Right ventricle myocardium (tissue), 1 donor: ENCODE data around the genes SPTLC3, FLRT3 and SNRPB2.

- PRO-cap, 2 experiments = peak in 2 of 2 experiments; most common plus-strand start chr20:10674512 (in 2); most common minus-strand start chr20:10674862 (in 2)
These were observed 851 bp upstream of the JAG1 start for GRCh38 chr20:10674299-10675401.

DNA sequence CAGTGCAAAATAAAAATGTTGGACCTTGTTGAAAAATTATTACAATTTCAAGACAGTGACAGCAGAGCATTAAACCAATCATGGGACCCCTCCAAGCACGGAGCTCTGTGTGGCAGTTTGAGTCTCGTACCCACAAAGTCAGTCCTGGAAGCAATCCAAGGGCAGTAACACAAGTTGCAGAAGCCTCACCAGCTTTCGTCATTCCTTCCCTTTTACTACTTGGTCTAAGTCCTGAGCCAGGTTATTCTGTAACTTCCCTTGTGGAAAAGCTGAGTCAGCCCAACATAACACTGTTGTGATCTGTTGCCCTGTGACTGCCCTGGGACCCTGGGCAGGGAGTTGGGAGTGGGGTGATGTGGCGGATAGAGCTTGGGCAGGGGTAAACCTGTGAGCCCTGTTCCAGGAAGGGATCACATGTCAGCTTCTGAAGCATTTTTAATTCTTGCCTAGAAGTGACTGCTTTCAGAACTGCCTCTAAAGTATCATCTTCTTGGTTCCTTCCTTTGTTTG, 183.6 kb upstream of the JAG1 start:
- PRO-cap, 2 experiments = no peak in any of the 2 experiments

- PRO-cap, 2 experiments = no peak in any of the 2 experiments
These were observed 597.6 kb upstream of the JAG1 start for GRCh38 chr20:11271407-11271720.

DNA sequence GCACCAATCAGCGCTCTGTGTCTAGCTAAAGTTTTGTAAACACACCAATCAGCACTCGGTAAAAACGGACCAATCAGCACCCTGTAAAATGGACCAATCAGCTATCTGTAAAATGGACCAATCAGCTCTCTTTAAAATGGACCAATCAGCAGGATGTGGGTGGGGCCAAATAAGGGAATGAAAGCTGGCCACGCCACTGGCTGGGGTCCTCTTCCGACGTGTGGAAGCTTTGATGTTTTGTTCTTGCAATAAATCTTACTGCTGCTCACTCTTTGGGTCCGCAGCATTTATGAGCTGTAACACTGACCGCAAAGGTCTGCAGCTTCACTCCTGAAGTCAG, 151.1 kb upstream of the SPTLC3 start:
- PRO-cap, 2 experiments = no peak in any of the 2 experiments

GRCh38 chr20:13008764-13009612, at the start of gene SPTLC3:
Gene SPTLC3, plus strand, starts transcription at chr20:13008972.
- PRO-cap, 2 experiments = peak in 2 of 2 experiments; most common plus-strand start chr20:13008972 (in 2)

GRCh38 chr20:13290724-13291102, 69.6 kb downstream of the ISM1 start:
- PRO-cap, 2 experiments = no peak in any of the 2 experiments

DNA sequence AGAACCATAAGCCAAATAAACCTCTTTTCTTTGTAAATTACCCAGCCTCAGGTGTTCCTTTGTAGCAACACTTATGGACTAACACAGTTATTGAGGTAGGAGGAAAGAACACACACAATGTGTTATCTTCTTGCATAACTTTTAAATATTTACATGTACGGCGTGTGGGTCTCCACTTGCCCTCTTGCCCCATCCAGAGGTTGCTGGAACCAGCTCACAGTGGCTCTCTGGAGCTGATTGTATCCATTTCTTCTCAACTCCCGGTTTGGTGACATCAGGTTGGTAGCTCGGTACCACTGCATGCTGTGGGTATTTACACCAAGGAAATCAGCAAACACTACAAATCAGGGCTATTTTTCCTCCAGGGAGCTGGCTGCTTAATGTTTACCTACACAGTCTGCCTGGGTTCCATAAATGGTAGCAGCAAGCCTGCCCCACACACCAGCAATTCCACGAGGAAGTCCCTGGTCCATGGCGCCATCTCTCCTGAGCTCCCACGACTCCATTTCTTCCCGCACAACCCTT, 54.3 kb upstream of the TASP1 start:
- PRO-cap, 2 experiments = no peak in any of the 2 experiments

DNA sequence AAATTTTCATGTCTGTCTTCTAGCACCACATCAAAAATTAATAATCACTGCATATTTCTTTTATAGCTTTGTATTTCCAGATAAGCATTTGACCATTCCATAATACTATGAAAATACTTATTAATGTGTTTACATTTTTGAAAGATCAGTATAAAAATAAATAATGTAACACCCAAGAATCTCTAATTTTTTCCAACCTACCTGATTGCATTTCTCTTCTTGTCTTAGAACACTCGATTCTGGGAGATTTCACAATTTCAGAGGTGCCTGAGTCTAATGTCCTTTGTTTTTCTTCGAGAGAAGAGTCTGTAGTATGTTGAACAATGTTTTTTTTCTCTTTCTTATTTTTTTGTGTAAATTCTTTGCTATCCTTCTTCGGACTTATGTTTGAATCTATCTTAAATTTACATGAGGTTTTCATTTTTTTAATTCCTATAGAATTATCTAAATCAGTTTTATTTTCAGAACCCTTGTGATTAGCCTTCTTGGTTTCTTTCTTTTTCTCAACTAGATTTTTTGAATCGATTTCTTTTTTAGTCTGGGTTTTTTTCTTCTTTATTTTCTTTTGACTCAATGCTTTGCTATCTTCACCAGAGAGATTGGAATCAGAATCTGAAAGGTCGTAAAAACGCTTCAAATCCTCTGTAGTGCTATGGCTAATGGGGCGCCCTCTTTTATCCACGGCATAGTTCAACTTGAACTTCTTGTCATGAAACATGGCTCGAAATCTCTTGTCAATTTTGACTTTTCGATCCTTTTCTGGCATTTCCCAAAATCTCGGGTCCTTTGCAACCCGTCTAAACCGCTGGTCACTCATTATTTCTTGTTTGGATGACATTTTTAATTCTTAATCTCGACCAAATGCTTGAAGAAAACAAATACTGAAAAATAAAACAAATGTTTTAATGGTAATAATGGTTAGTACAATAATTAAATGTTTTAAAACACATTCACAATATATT, 2.1 kb downstream of the ESF1 start:
- PRO-cap, 2 experiments = no peak in any of the 2 experiments

DNA sequence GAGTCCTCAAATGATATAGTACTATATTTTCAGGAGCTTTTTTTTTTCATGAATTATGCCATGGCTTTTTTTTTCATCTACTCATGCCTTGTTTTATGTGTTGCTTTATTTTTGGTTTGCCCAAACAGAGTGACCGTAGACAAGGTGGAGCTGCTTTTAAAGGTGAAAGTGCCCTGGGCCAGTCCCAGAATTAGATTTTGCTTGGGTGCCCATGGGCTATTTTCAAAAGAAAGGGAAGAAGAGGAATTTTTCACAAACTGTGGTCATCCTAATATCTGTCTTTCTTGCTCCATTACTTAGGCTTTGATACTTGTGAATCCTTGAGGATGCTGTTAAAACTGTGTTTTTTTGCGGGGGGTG, 66.7 kb downstream of the NDUFAF5 start:
- PRO-cap, 2 experiments = no peak in any of the 2 experiments

- PRO-cap, 2 experiments = no peak in any of the 2 experiments
These were observed 3.0 kb downstream of the FLRT3 start for GRCh38 chr20:14334316-14334960.

- PRO-cap, 2 experiments = peak in 2 of 2 experiments; most common minus-strand start chr20:14337574 (in 2)
These were observed at the start of gene FLRT3 for GRCh38 chr20:14337186-14337893. Gene FLRT3, minus strand, starts transcription at chr20:14337612.

DNA sequence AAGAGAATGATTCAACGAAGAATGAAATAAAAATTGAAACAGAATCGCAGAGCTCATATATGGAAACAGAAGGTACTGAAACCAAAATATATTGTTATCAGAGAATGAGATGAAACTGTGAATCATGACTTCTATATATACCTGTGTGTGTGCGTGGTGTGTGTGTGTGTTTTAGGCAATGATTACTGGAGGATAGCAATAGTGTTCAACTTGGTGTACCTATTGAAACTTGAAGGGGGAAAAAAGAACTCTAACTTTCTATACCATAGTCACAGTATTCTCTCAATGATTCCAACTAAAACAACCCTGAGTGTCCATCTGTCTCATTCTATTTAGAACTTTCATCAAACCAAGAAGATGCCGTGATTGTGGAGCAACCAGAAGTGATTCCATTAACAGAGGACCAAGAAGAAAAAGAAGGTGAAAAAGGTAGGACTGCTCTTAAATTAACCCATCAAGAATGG, 586.5 kb downstream of the KIF16B start:
- PRO-cap, 2 experiments = no peak in any of the 2 experiments

DNA sequence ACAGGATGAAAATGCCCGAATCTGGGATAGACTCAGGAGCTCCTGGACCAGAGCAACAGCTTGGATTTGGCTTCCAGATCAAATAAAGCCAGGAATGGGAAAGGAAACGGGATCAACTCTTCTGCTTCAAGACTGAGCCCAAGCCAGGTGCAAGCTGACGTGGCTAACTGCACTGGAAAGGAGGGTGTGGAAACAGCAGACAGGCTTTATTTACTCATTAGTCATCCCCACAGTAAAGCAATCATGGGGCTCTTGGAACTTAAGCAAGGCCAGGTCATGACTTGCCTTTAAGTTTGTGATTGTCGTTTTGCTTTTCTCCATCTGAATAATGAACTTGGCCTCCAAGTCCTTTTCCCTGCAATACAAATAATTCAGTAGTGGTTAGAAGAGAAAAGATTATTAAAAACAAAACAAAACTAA, 45.2 kb downstream of the KIF16B start:
- PRO-cap, 2 experiments = no peak in any of the 2 experiments

DNA sequence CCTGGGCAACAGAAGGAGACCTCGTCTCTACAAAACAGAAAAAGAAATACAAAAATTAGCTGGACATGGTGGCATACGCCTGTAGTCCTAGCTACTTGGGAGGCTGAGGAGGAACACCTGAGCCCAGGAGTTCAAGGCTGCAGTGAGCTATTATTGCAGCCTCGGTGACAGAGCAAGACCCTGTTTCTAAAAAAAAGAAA, 12.3 kb upstream of the SNRPB2 start:
- PRO-cap, 2 experiments = no peak in any of the 2 experiments

GRCh38 chr20:16729521-16730113, at the start of gene SNRPB2:
Gene SNRPB2, plus strand, starts transcription at chr20:16730026.
- PRO-cap, 2 experiments = peak in 2 of 2 experiments; most common plus-strand start chr20:16730047 (in 2); most common minus-strand start chr20:16729897 (in 1)

DNA sequence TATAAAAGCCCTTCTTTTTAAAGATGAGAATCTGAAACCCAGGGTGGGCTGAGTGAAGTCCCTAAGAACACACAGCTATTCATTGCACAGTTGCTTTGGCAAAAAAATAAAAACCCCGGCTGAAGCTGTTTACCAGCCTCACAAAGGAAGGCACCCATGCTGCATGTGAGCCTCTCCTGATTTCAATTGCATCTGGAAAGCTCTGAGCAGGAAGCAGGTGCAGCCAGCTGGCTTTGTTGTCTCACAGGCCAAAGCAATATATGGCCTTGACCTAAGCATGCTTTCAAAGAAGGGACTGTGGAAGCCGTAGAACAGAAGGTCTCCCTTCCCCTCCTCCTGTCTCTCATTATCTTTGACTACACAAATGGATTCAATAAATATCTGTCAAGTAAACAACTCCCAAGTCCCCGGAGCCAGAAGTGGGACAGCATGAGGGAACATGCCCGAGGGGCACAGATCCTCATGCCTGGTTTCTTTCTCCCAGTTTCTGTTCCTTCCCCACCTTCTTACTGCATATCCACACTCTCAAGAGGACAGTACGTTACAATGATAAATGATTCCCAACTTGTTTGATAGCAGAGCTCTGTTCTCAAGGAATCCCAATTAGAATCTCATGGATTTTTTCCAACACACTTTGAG, 57.2 kb upstream of the PCSK2 start:
- PRO-cap, 2 experiments = no peak in any of the 2 experiments

- PRO-cap, 2 experiments = no peak in any of the 2 experiments
These were observed 1.8 kb downstream of the PCSK2 start for GRCh38 chr20:17228554-17229068.

DNA sequence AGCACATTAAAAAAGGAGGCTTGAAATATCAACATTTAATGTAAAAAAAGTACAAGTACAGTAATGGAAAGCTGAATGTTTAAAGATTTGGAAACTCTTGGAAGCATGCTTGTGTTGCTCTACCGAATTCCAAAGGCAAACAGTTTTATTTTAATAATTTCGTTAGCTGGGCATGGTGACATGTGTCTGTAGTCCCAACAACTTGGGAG, 137.4 kb downstream of the BFSP1 start:
- PRO-cap, 2 experiments = no peak in any of the 2 experiments

DNA sequence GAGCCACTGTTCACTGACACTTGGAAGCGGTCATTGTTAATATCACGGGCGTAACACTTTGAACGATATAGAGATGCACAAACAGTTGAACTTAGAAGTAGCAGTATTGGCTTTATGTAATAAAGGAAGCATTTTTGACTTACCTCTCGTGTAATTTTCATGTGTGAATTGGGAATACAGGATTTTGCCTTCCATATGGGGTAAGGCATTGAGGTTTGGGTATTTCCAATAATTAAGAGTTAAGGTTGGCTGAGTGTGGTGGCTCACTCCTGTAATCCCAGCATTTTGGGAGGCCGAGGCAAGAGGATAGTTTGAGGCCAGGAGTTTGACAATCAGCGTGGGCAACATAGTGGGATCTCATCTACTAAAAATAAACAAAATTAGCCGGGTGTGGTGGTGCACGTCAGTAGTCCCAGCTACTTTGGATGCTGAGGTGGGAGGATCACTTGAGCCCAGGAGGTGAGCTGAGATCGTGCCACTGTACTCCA, 38.3 kb downstream of the DSTN start:
- PRO-cap, 2 experiments = no peak in any of the 2 experiments

- PRO-cap, 2 experiments = no peak in any of the 2 experiments
These were observed 42.5 kb downstream of the DSTN start for GRCh38 chr20:17611962-17613178.